Esophagus squamous epithelium (tissue), 4 donors: ENCODE measurements around the gene FCMR.

DNA sequence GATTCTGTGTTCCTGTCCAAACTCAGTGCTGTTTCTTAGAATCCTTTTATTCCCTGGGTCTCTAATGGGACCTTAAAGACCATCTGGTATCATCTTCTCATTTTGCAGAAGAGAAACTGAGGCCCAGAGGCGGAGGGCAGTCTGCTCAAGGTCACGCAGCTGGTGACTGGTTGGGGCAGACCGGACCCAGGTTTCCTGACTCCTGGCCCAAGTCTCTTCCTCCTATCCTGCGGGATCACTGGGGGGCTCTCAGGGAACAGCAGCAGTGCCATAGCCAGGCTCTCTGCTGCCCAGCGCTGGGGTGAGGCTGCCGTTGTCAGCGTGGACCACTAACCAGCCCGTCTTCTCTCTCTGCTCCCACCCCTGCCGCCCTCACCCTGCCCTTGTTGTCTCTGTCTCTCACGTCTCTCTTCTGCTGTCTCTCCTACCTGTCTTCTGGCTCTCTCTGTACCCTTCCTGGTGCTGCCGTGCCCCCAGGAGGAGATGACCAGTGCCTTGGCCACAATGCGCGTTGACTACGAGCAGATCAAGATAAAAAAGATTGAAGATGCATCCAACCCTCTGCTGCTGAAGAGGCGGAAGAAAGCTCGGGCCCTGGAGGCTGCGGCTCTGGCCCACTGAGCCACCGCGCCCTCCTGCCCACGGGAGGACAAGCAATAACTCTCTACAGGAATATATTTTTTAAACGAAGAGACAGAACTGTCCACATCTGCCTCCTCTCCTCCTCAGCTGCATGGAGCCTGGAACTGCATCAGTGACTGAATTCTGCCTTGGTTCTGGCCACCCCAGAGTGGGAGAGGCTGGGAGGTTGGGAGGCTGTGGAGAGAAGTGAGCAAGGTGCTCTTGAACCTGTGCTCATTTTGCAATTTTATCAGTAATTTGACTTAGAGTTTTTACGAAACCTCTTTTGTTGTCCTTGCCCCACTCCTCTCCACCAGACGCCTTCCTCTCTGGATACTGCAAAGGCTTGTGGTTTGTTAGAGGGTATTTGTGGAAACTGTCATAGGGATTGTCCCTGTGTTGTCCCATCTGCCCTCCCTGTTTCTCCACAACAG, 38.1 kb upstream of the IL19 start:
- PRO-cap: no peak
- RAMPAGE, long total RNA, 4 experiments: no peak in any of the 4 experiments

DNA sequence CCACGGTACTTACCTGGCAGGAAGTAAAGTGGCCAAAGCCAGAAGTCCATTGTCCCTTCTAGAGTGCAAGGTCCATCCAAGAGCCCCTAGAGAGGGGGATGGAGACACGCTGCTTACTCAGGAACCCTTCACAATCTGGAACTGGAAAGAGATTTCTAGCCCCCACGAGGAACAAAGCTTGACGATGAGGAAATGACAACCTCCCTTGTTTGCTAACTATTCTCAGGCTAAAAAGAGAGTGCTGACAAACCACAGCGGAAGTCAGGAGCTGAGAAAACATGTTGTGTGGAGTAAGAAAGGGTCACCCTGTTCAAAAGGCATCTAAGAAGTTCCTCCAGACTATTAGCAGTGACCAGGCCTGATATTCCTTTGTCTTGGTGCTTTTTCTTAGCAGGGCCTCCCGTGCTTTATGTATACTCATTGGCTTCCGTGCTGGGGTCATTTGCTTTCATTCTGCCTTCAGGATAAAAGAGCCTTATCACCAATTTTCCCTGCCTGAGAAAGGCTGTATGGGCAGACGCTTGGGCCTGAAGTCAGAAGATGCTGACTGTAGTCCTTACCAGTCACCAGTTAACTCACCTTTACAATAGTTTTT, at the start of gene FCMR:
TSS of gene FCMR (minus strand) at position 137 of the 595 bp plus-strand sequence.
- PRO-cap: bidirectional peak, plus-strand start at position 257 of the sequence, minus-strand start at position 143 of the sequence
- RAMPAGE, long total RNA, 4 experiments: start-site peak on the minus strand in 2 of 4 experiments, centred at positions 141 to 181 of the sequence, 12 to 39 reads per replicate

- PRO-cap: no peak
- RAMPAGE, long total RNA, 4 experiments: start-site peak on the minus strand in 1 of 4 experiments, at chr1:206932999-206933014 at its widest, 46 reads per replicate
Measured at GRCh38 chr1:206932799-206933373, 11.1 kb upstream of the FCMR start.

- PRO-cap: no peak
- RAMPAGE, long total RNA, 4 experiments: no peak in any of the 4 experiments
Measured at GRCh38 chr1:206954285-206955200, 8.3 kb upstream of the PIGR start.

GRCh38 chr1:207001619-207002382, 30.8 kb downstream of the C1orf116 start:
- PRO-cap: no peak
- RAMPAGE, long total RNA, 4 experiments: no peak in any of the 4 experiments

GRCh38 chr1:207020120-207020513, 12.4 kb downstream of the C1orf116 start:
- PRO-cap: bidirectional peak, plus-strand start at chr1:207020324, minus-strand start at chr1:207020199
- RAMPAGE, long total RNA, 4 experiments: no peak in any of the 4 experiments

- PRO-cap: no peak
- RAMPAGE, long total RNA, 4 experiments: no peak in any of the 4 experiments
Measured at GRCh38 chr1:207030401-207030788, 2.2 kb downstream of the C1orf116 start.

DNA sequence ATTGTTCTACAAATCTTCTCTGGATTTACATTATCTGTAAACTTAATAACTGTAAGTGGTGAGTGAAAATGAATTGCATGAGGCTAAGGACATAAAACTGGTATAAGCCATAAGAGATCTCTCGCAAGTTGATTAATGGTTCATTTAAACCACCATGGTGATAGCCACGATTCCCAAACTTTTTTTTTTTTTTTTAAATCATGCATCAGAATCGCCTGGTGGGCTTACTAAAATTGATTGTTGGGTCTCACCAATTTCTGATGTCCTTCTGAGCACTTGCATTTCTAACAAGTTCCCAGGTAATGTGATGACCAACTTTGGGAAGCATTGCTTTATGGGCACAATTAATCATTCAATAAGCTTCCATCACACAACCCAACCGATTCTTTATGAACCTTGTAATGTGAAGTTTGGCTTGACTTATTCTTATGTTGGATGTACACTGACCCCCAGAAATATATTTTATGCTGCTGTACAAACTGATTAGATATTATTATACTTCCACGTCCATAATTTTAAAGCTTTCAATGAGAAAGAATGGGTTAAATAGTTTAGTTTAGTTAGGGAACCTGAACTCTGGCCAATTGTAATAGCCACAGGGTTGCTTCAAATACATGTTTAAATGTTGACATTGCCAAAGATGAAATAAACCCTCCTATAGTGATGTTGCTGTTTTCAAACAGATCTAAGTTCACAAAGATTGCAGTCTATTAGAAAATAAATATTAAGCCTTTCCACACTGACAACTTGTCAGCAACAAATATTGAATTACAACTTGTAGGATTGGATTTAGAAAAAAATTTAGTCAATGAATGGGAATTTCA, 8.0 kb downstream of the YOD1 start:
- PRO-cap: no peak
- RAMPAGE, long total RNA, 4 experiments: no peak in any of the 4 experiments

GRCh38 chr1:207054345-207055260, 1.5 kb downstream of the PFKFB2 start:
- PRO-cap: bidirectional peak, plus-strand start at chr1:207054789, minus-strand start at chr1:207054584
- RAMPAGE, long total RNA, 4 experiments: no peak in any of the 4 experiments

- PRO-cap: no peak
- RAMPAGE, long total RNA, 4 experiments: no peak in any of the 4 experiments
Measured at GRCh38 chr1:207058187-207058639, 5.1 kb downstream of the PFKFB2 start.

DNA sequence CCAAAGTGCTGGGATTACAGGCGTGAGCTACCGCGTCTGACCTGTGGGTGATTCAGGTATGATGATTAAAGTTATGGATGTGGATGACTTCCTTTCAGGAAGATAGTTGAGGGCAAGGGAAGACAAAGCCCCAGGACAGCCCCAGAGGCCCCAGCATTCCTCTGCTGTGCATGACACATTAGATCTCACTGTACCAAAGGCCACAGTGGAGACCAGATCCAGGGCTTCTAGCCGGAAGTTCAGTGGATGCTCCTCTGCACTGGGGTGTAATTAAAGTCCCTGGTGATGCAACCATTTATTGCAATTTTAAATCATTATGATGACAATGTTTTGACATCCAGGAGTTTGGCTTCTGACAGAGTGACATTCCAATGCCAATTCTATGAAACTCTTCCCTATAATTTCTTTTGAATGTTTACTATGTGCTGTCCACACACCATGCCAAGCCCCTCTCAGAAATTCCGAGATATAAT, 5.0 kb downstream of the C4BPA start:
- PRO-cap: no peak
- RAMPAGE, long total RNA, 4 experiments: no peak in any of the 4 experiments

- PRO-cap: no peak
- RAMPAGE, long total RNA, 4 experiments: no peak in any of the 4 experiments
Measured at GRCh38 chr1:207232551-207233216, 88.8 kb upstream of the CD55 start.

GRCh38 chr1:207298118-207298560, 23.3 kb upstream of the CD55 start:
- PRO-cap: no peak
- RAMPAGE, long total RNA, 4 experiments: no peak in any of the 4 experiments

DNA sequence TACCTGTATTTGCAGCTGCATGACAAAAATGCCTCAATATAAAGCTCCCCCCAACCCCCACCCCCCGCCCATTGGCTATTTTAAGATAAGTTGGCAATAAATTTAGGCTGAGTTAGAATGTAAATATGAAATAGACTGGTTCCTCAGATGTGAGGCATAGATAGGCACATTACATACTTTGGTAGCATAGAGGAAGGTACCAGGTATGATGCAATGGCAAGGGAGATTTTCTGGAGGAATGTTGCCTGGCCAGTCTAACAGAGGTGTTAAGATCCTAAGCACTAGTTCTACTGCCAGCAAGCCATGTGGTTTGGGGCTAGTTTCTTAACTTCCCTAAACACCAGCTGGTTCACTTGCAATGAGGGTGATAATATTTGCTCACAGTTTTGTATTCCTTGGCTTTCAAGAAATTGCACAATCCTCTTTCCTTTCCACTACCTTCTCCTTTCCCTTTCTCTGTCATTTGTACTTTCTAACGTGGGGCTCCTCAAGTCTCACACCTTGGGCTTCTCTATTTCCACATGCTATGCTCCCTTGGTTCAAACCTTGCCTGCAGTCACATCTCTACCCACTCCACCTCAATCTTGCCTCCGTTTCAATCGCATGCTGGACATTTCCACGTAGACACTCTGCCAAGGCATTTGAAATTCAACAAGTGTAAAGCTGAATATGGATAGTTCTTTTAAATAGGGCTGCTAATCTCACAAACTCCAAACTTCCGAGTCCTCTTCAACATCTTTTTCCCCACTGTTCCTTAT, 4.7 kb upstream of the CD55 start:
- PRO-cap: unidirectional peak, plus-strand start at position 466 of the sequence
- RAMPAGE, long total RNA, 4 experiments: no peak in any of the 4 experiments

DNA sequence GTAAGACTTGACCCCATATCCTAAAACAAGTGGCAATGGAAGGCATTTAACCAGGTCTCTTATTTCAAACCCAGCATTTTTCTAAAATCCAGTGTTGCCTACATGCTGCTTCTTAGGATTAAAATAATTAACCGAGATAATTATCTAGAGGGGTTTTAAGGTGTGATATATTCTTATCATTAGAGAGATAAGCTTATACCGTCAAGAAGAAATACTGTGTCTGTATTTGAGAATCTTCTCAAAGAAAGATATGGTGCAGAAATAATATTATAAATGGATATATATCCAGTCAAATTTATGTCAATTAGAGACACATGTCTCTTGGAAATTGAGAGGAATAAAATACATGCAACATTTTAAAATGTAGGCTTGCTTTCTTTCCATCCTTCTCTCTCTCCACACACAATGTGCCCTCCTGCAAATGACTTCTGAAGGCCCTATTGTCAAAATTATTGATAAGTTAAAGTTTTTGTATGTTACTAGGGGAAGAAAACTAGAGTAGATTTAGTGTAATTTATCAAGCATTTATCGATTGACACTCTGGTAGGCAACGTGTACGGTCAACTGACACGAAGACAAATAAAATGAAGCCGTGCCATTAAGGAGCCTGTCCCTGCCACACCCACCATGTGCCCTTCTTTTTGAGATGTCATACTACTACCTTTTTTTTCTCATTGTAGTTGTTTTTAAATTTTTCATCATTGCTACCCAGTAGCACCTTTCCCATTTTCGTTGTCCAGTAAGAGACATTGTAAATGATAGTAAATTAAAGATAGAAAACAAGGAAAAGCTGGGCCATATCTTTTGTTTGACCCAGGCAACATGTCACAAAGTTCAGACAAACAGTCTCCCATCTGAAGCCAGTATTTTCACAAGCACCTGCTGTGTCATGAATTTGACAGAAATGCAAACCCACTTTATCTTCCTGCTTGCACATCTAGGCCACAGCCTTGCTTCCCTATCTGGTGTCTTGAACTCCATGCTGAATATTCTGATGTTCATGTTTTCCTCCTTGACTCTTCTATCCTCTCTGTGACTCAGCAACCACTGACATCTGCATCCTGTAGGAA, 6.1 kb downstream of the CD55 start:
- PRO-cap: no peak
- RAMPAGE, long total RNA, 4 experiments: no peak in any of the 4 experiments

- PRO-cap: no peak
- RAMPAGE, long total RNA, 4 experiments: no peak in any of the 4 experiments
Measured at GRCh38 chr1:207330106-207330503, 8.6 kb downstream of the CD55 start.

GRCh38 chr1:207330868-207331458, 9.5 kb downstream of the CD55 start:
- PRO-cap: no peak
- RAMPAGE, long total RNA, 4 experiments: start-site peak on the plus strand in 1 of 4 experiments, at chr1:207331177-207331224 at its widest, 77 reads per replicate

DNA sequence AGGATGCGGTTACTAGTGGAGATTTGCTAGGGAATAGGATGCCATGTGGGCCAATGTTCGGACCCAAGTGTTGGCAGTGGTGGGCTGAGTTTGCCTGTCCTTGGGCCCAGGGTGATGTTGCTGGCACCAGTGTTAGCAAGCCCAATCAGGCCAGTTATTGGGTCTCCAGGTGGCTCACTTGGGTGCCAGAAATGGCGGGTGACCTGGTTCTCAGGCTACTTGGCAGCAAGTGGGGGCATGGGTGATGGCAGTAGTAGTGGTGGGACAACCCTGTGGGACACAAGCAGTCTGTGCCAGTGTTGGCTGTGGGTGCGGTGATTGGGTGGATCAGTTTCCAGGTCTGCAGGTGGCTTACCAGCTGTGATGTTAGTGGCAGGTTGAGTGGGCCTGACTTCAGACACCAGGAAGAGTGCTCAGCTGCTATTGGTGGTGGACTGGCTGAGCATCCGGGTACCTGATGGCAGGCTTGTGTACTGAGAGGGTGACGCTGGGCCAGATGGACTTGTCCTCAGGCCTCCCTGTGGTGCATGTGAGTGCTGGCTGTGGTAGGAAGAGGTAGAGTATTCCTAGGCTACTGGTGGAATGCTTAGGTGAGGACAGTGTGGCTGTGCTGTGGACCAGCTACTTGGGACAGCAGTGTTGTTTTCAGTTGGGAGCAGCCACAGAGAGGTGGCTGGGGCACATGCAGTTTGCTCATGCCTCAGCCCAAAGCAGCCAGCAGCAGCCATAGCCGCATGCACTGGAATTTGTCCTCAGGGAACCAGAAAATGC, 24.6 kb downstream of the CD55 start:
- PRO-cap: no peak
- RAMPAGE, long total RNA, 4 experiments: no peak in any of the 4 experiments

- PRO-cap: no peak
- RAMPAGE, long total RNA, 4 experiments: no peak in any of the 4 experiments
Measured at GRCh38 chr1:207355125-207355654, 33.7 kb downstream of the CD55 start.

DNA sequence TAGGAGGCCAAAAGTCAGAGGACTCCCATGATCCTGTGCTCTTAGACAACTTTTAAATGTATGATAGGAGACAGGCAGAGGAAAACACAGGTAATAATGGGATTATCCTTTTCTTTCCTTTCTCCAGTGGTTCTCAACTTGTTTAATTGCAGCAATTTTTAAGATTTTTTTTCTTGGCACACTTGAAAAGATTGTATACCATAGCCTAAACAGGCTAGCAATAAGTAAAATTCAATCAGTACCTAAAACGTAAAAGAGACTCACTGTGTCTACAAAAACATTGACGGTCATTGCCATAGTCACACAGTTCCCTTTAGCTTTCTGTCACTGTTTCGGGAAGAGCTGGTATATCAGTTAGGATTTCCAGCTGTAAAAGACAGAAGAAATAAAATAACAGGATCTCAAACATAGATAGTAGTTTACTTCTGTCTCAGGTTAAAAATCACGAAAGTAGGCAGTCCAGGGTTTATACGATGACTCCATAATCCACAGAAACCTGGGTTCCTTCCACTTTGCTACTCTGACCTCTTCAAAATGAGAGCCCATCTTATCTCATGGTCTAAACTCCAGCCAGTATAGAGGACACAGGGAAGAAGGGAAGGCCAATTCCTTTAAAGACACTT, 39.2 kb upstream of the CR1L start:
- PRO-cap: no peak
- RAMPAGE, long total RNA, 4 experiments: no peak in any of the 4 experiments